HEK293 (cell line): ENCODE measurements around the genes HNMT and ARHGAP15.

GRCh38 chr2:135742899-135743129 is 1.2 kb downstream of the UBXN4 start:
- PRO-cap = no peak
- RRBS, 2 experiments = no CpG with 5 or more reads among the region's 4 CpGs

- PRO-cap = no peak
- RRBS, 2 experiments = no CpG with 5 or more reads among the region's 1 CpG
Observed at GRCh38 chr2:135746461-135747068, 4.9 kb downstream of the UBXN4 start.

DNA sequence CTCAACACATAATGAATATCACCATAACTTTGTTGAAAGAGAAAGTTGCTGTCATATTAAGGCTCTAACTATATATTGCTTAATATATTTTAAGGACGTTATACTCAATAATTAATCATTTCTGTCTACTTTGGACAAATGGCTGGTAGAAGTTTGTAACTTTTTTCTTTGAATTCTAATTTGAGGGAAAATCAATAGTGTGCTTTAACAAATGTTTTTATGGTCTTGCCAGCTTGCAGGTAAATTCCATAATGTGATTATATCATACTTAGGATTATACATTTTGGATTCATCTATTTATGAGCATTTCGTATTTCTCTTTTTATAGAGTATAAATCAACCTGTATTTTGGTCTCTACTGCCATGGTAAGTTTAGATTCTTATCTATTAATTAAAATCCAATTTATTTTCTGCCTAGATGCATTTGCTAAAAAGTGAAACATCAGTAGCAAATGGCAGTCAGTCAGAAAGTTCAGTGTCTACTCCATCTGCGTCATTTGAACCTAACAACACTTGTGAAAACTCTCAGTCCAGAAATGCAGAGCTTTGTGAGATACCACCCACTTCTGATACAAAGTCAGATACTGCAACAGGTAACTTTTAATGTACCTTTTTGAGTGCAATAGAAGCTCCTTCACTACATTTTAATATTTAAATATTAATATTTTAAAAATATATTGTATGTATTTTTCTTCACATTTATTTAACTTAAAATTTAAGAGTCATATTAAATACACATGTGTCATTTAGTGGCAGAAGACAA is 13.6 kb downstream of the UBXN4 start:
- PRO-cap = no peak
- RRBS, 2 experiments = no CpG with 5 or more reads among the region's 3 CpGs

- PRO-cap = no peak
- RRBS, 2 experiments = no CpG with 5 or more reads among the region's 1 CpG
Observed at GRCh38 chr2:135962248-135962477, 23.3 kb downstream of the DARS1 start.

- PRO-cap = no peak
- RRBS, 2 experiments = no CpG with 5 or more reads among the region's 2 CpGs
Observed at GRCh38 chr2:136114000-136114248, 4.0 kb downstream of the CXCR4 start.

DNA sequence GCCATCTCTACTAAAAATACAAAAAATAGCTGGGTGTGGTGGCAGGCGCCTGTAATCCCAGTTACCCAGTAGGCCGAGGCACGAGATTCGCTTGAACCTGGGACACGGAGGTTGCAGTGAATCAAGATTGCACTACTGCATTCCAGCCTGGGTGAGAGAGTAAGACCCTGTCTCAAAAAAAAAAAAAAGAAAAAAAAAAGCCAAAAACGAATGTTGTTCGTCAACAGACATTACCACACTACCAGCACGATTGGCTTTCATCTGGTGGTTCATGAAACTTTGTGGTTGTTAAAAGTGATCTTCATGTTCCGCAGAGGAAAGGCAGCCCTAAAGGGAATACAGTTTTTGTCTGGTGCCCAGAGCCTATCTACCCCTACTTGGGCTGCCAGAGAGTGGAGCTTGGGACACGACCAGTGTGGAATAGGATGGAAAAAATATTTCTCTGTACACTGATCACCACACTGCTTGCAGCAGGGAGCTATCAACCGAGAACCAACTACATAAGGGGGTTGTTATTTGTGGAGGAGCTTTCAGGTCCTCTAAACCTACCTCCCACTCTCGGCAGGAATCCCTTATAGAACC is 13.6 kb upstream of the CXCR4 start:
- PRO-cap = no peak
- RRBS, 2 experiments = no CpG with 5 or more reads among the region's 12 CpGs

DNA sequence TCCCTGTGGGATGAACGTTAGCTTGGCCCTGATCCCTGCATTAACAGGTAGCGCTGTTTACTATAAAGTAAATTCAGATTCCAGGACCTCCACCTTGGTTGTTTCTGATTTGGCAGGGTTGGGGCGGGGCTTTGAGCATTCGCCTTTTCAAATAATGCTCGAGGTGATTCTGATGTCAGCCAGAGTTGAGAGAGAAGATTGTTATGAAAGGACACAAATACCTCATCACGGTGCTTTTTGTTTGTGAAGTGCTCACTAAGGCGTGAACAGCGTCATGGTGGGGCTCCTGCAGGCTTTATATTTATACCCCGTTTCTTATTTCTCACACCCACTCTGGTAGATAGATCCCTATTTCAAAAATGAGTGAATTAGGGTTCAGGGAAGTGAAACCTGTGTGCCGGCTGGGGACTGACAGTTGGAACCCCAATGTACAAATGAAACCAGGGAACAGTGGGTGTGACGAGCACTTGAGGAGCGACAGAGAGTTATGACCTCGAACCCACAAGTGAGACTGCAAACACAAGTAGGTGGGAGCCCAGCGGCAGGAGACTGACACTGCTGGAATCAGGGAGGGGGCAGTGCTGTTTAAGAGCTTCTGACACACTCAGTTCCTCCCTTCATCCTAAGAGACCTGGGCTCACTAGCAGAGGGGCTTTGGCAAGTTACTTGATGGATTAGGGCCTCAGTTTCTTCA is 14.2 kb upstream of the CXCR4 start:
- PRO-cap = no peak
- RRBS, 2 experiments = no CpG with 5 or more reads among the region's 14 CpGs

- PRO-cap = no peak
- RRBS, 2 experiments = no CpG with 5 or more reads among the region's 3 CpGs
Observed at GRCh38 chr2:136139512-136140013, 21.6 kb upstream of the CXCR4 start.

- PRO-cap = no peak
- RRBS, 2 experiments = no CpG with 5 or more reads among the region's 7 CpGs
Observed at GRCh38 chr2:136206492-136207060, 88.6 kb upstream of the CXCR4 start.

DNA sequence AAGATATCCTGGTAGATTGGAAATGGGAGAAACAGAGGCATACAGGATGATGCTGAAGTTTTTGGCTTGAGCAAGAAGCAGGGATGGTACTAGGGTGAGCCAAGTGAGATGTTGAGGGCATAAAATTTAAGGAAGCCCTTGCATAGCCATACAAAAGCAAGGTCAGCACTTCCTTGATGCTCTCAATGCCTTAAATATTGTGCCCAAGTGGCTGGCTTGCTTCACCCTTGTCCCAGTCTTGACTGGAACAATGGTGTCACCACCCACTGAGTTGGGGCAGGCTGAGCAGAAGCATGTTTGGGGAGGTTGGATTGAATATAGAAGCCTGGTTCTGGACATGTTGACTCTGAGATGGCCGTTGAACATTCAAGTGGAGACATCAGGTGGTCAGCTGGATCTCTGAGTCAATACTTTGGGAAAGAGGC is 43.2 kb upstream of the HNMT start:
- PRO-cap = no peak
- RRBS, 2 experiments = no CpG with 5 or more reads among the region's 1 CpG

DNA sequence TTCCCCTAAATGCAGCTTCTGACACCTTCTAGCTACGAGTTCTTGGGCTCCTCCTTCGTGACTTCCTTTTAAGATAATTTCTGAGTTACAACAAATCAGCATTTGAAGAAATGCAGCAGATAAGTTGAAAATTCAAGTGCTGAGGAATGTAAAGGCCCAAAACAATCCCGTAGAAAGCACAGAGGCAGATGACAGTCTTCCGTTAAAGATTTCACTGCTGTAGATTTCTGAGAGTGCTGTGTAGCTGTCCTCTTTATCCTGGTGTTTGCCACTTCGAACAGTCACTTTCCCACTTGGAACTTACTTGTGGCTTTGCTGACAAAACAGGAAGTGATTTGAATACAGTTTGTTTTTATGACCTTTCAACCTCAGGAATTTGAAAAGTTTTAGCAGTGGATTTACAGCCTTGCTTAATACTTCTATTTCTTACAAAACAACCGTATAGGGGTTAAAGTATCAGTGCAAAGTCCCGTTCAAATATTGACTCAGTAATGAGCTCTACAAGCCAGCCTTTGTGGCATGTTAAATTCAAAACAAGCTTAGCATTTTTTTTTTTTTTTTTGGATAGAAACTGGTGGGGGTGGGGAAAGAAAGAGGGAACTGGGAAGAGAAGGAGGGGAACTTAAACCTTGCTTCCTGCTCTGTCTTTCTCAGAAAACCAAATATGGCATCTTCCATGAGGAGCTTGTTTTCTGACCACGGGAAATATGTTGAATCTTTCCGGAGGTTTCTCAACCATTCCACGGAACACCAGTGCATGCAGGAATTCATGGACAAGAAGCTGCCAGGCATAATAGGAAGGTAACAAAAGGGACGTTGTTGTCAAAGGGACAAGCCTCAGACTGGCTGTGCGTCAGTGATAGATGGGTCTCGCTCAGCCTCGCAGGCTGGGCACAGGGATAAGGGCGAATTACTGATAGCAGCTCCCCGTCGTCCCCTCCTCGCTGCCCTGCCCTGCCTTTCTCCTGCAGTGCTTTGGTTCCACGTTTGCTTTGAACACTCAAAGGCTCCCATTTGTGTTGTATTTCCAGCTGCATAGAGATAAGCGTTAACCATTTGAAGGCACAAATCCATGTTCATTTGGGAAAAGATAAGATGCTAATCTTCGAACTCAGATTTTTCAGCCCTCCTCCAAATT is at the start of gene HNMT:
Gene HNMT, plus strand, starts transcription at position 646 of the 1,138 bp plus-strand sequence.
- PRO-cap = no peak
- RRBS, 2 experiments = no CpG with 5 or more reads among the region's 21 CpGs

- PRO-cap = no peak
- RRBS, 2 experiments = no CpG with 5 or more reads among the region's 3 CpGs
Observed at GRCh38 chr2:137993141-137993584, 28.9 kb downstream of the HNMT start.

GRCh38 chr2:138421810-138422209 is 79.8 kb upstream of the SPOPL start:
- PRO-cap = no peak

DNA sequence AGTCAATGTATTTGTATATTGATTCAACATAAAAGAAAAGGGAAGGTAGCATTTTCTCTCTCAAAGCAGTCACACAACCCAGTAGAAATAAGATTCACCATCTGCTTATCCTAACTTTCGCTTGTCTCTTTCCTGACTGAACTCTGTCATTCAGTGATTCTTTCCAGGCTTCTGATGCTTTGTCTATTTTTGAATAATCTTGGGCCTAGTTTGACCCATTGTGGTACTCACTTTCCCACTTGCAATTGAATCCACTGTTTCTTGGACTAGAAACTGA is 1.2 kb downstream of the SPOPL start:
- PRO-cap = no peak
- RRBS, 2 experiments = no CpG with 5 or more reads among the region's 1 CpG

GRCh38 chr2:143032735-143033182 is 96.5 kb upstream of the ARHGAP15 start:
- PRO-cap = no peak
- RRBS, 2 experiments = no CpG with 5 or more reads among the region's 3 CpGs

DNA sequence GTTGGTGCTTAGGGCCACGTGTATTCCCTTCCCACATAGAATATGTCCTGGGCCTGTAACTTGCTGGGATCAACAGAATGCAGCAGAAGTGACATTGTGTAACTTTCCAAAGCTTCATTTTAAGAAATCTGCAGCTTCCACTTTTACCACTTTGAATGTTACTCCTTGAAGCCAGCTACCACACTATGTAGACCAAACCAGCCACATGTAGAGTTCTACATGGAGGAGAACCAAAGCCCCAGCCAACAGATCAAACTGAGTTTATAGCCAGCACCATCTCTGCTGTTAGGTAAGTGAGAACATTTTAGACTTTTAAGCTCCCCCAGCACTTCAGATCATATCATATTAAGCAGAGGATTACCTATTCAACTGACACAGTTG is 58.4 kb upstream of the ARHGAP15 start:
- PRO-cap = no peak
- RRBS, 2 experiments = no CpG with 5 or more reads among the region's 1 CpG

GRCh38 chr2:143128460-143129582 is at the start of gene ARHGAP15:
Gene ARHGAP15 (plus strand): TSS chr2:143129419.
- PRO-cap = no peak
- RRBS, 2 experiments = no CpG with 5 or more reads among the region's 13 CpGs

DNA sequence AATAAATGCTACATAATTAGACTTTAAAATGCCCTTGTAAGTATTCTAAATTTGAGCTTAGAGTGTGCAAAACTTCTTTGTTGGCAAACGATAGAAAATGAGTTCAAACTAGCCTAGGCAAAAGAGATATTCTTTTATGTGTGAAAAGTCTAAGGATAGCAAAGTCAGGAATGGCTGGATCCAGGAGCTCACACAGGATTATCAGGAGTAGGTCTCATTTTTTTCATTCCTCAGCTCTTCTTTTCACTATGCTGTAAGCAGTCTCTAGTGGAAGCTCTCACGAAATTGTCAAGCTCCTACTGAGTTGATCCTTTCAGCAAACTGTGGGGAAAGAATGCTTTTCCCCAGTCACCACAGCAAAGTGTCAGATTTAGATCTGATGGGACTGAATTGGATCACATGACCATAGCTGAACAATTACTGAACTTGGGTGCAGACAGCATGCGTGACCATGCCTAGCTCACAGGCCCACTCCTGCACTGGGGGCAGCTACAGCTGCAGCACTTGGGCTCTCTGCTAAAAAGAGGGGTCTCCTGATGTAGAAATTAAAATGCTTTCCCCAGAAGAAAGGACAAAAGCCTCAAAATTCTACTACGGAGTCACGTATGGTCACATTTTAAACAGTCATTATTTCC is 3.1 kb downstream of the ARHGAP15 start:
- PRO-cap = no peak
- RRBS, 2 experiments = no CpG with 5 or more reads among the region's 5 CpGs

GRCh38 chr2:143937219-143938050 is 394.9 kb downstream of the GTDC1 start:
- PRO-cap = bidirectional peak, plus-strand start at chr2:143937318, minus-strand start at chr2:143937171; bidirectional peak, plus-strand start at chr2:143937564, minus-strand start at chr2:143937560
- RRBS, 2 experiments = 4 to 8% methylated on average over 6 of the region's 65 CpGs

GRCh38 chr2:144097607-144098389 is 234.5 kb downstream of the GTDC1 start:
- PRO-cap = no peak
- RRBS, 2 experiments = no CpG with 5 or more reads among the region's 5 CpGs